Peyer's patch (tissue), 4 donors: ENCODE measurements around a stretch of chr19.

DNA sequence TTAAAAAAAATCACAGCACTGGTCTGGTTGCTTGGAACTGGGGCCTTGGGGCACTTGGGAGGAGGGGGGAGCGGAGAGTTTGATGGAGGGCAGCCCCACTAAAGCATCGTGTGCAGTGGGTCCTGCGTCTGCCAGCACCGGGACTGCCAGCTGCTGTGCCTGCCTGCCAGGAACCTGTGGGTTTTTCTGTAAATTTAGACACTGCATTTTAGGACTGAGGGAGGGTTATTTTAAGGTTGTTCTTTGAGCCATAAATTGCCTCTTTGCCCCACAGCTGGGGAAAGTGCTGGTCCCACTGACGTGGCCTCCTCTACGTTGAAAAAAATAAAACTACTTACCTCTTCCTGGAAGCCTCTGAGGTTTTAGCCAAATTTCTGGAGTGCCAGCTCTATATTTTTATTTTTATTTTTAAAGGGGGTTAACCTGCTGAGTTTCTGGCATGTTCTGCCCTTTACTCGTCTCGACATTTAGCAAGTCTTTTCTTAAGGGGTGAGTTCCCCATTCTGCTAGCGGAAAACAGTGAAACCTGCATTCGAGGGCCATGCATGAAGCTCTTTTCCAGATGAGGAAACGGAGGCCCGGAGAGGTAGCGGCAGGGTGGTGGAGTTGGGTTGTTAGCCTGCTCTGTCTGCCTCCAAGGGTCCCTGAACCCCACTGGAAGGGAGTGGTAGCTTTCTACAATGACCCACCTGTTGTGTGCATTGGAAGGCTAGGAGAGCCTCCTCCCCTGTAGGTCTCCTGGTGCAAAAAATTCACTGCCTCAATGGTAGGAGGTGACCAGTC, 3.1 kb downstream of the KLF2 start:
- PRO-cap, result no peak
- RAMPAGE, long total RNA, 4 experiments, result start-site peak on the plus strand in 1 of 4 experiments, centred at position 375 of the sequence, 5 reads per replicate

DNA sequence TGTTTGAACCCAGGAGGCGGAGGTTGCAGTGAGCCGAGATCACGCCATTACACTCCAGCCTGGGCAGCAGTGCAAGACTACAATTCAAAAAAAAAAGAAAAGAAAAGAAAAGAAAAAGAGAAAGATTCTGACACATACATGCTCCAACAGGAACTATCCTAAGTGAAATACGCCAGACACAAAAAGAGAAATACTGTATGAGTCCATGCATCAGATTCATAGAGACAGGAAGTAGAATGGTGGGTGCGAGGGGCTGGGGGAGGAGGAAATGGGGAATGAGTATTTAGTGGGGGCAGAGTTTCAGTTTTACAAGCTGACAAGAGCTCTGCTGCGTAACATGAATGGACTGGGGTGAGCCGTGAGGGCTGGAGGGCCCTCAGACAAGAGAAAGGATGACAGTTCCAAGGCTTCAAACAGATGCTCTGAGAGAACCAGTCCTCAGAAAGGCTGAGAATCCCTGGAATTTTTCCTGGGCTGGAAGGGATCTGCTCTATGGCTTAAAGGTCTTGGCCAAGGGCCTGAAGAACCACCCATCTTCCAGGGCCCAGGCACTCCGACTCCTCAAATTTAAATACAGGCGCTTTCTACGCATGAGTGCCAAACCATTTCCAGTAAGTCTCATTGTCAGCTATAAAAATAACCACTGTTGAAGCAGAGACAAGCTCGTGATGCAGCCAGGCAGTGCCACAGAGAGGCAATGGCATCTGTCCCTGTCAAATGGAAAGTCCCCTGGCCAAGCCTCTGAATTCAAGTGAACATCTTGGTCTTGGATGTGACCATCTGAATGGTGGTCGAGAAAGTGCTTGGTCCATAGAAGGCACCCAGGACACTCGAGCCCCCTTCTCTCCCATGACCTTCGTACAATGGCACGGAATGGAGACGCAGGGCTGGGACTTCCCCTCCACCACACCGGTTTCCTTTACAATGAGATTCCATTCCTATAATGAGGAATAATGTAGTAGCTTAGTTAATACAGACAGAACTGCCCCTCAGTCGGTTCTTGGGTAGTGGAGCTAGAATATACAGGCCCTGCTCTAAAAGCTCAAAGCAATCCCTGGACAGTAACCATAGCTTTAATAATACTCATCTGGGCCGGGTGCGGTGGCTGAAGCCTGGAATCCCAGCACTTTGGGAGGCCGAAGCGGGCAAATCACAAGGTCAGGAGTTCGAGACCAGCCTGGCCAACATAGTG, 17.6 kb downstream of the KLF2 start:
- PRO-cap, result bidirectional peak, plus-strand start at position 660 of the sequence, minus-strand start at position 558 of the sequence
- RAMPAGE, long total RNA, 4 experiments, result no peak in any of the 4 experiments

DNA sequence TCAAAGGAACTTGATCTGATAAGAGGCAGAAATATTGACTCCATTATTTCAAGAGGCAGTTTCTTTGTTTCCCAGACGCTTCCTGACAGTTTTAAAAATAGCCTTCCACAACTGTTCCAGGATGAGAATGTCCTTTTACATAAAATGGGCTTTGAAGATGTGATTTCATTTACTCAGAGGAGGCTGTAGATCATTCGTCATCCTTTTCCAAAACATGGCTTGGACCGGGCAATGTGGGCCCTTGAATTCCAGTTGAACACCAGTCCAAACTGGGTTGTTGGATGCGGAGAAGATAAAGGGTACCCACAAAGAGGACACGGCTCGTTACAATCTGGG, 23.2 kb downstream of the KLF2 start:
- PRO-cap, result bidirectional peak, plus-strand start at position 168 of the sequence, minus-strand start outside the sequence
- RAMPAGE, long total RNA, 4 experiments, result no peak in any of the 4 experiments

DNA sequence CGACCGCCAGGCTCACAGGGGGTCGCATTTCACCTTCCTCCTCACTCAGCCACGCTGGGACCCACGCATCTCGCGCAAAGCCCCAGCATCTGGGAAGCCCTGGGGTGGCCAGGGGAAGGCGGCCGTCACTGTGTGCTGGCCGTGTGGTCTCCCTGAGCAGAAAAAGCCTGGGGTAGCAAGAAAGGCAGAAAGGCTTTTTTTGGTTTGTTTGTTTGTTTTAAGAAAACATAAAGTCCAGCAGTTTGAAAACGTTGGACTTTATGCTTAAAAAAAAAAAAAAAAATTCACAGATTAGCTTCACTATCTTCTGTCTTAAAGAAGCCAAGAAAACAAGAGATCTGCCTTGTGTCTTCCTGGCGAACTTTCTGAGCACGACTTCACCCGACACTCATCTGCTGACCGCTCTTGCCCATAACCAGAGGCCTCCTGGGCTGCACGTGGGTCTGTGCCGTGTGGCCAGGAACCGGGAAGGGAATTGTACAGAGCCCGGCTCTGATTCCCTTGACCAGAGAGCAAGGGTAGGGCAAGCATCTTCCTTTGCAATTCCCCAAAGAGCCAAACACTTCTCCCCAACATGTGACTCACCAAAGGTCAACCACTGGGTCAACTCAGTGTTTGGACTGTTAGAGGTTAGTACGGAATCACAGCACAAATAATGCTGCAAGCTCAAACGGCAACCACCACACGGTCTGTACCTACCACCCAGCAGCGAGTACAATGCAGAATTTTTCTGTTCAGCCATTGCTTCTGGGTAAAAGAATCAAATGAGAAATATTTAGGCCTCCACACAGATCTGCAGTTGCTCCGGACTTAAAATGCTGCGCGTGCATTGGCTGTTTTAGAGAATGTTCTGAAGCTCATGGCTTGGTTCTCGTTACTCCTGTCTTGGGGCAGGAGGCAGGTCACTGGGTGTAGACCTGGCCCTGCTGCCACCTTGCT, 48.9 kb downstream of the KLF2 start:
- PRO-cap, result unidirectional peak, minus-strand start at position 367 of the sequence
- RAMPAGE, long total RNA, 4 experiments, result no peak in any of the 4 experiments

DNA sequence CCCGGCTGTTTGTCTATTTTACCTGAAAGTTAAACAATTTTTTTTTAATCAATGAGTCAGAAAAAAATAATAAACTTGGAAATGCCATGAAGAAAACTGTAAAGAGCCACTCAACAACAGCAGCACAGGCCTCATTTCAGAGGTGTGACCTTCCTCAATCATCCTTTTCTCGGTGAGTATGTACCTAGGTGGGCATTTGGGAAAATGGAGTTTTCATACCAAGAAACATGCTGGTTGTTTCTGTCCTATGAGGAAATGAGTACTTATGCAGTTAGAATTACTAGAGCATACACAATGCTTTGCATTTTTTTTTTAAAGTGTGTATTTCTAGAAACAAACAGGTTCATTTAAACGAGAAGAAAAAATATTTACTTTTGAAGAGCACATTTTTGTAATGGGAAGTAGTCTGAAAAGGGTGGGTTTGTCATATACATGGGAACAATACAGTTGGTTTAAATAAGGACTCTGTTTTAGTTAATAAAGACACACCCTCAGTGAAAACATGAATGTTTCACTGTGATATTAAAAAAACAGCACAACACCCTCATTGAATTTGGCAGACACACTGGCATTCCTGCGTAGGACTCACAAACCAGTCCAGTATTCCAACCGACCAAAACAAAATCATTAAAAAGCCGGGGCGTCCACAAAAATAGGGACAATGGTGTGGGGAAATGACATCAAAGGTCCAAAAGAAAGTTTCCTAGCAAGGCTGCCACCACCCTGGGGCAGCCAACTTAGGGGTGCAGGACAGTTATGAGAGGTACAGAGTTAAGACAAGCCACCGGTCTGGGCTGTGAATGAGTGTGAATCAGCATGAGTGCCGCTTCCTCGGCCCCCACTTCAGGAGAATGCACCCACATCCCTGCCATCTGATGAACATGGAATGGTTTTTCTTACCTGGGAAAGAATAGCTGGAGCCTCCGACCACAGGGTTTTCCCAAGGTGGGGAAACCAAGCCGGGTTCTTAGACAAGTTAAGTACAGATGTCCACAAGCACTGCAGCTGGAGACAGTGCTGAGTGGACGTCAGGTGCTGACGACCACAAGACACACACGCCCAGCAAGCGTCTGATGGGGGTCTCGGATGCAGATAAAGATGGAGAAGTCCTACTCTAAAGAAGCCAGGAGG, 73.1 kb downstream of the KLF2 start:
- PRO-cap, result unidirectional peak, plus-strand start at position 658 of the sequence
- RAMPAGE, long total RNA, 4 experiments, result no peak in any of the 4 experiments

DNA sequence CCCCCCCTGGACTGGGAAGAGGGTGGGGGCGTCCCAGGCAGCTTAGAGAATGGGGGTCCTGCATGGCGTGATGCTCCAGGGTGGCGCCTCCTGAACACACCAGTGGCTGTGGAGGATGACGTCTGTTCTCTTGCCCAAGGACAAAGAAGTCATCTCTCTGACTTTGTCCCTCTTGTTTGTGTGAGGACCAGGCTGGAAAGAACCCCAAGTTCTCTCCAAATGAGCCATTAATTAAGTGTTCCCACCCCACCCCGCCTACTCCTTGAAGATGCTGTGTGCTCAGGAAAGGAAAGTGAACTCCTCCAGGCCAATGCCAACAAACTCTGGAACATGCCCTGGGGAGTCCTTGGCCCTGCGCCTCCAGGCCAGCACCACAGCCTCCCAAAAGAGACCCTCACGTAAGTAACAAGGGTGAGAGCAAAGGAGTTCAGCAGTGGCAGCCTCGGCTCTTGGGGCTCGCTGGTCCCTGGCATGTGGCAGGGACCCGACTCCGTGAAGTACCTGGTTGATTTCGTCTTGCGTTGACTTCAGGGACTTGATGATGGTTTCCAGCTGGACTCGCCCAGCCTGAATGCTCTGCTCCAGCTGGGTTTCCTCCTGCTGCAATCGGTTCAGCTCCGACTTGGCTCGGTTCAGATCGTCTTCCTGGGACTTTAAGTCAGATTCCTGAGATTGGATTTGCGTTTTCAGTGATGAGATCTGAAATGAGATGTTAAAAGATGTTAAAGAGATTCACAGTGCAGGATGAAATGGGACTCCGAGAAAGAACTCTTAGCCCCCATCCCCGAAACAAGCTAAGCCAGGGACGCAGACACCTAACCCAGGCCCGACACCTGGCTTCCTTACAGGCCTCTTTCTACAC, 68.3 kb downstream of the EPS15L1 start:
- PRO-cap, result no peak
- RAMPAGE, long total RNA, 4 experiments, result no peak in any of the 4 experiments

- PRO-cap, result no peak
- RAMPAGE, long total RNA, 4 experiments, result start-site peak on the minus strand in 1 of 4 experiments, at chr19:16417555-16417620 at its widest, 5 reads per replicate
Observed at GRCh38 chr19:16417445-16418159, 54.2 kb downstream of the EPS15L1 start.

DNA sequence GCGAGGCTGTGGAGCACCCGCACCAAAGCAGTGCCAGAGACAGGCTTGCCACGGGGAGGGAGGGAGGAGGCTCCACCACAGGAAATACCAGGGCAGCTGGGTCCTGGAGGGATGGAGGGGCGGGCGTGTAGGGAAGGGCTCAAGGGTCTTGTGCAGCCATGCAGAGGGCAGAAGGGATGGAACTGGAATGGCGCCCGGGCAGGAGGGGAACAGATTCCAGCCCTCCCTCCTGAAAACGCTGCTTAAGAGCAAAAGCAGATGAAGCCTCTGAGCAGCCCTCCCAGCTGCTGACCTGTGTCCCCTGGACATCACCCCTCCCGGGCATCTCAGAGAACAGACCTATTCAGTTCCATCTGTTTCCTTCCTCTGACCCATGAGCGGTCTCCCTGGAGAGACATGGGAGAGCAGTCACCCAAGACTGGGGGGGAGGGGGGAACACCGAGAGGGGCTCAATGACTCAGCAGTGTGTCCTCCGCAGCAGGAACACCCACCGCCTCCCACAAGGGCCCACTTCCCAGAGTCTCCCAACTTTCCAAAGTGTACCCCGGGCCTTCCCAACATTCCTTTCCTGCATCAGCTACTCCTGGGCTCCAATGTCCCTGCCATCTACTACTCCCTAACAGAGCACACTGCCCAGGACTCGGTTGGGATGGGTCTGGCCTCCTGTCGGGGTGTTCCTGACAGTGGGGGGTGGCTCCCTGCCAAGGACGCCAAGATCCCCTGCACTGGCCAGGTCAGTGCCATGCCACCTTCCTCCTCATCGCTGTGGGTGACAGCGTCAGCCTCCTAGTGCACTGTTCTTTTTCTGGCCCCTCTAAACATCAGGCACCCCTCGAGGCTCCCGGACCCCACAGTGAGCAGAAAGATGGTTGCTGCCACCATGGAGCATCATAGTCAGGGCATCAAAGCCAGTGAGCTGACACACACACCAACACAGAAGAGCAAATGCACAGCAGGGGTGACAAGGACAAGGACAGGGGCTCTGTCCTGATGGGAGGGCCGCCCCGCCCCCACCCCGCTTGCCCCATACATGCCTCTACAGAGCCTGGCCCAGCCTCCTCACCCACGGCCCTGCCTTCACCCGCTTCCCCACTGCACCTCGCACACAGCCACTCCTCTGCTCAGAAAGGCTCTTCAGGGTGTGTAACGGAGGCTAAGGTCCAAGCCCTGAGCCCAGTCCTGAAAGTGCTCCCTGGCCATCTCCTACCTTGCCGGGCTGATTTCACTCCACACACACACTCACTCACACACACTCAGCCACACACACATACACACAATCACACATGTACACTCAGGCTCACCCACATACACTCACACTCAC, 13.9 kb downstream of the EPS15L1 start:
- PRO-cap, result no peak
- RAMPAGE, long total RNA, 4 experiments, result no peak in any of the 4 experiments

- PRO-cap, result no peak
- RAMPAGE, long total RNA, 4 experiments, result no peak in any of the 4 experiments
Observed at GRCh38 chr19:16535314-16535516, 7.0 kb downstream of the CHERP start.

DNA sequence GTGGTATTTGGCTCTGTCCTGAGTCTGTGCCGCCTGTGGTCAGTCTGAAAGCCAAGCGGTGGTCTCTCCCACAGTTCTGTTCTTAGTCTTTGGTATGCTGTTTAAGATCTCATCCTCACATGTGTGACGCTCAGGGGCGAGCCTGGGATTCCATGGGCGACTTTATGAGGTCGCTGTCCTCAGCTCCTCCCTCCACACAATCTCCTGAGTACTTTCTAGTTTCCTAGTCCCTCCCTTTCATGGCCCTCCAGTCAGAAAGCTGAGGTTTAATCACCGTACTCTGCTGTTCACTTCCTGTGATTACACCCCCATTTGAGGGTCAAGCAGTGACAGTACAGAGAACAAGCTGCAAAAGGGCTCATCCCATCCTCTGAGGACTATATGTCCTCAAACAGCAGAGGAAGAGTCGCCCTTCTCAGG, 12.2 kb downstream of the SLC35E1 start:
- PRO-cap, result no peak
- RAMPAGE, long total RNA, 4 experiments, result no peak in any of the 4 experiments

DNA sequence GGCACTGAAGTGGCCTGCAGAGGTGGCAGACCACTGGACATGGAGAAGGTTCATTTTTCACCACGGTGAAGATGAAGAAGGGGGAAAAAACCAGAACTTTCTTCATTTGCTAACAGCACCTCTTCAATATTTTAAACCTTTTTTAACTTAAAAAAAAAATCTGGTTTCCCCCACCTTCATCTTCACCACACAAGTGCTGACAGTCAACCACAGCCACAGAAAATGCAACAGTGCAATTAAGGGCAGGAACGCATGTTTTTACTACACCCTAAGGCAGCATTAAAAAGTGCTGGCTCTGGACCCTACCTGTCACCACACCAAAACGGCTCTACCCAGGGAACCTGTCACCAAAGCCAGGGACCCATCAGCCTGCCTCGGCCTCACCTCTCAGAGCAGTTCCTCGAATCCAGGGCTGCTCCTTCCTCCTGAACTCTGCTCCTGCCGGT, 22.4 kb upstream of the SLC35E1 start:
- PRO-cap, result no peak
- RAMPAGE, long total RNA, 4 experiments, result no peak in any of the 4 experiments

GRCh38 chr19:16626692-16627560, 1.1 kb downstream of the MED26 start:
- PRO-cap, result no peak
- RAMPAGE, long total RNA, 4 experiments, result no peak in any of the 4 experiments

DNA sequence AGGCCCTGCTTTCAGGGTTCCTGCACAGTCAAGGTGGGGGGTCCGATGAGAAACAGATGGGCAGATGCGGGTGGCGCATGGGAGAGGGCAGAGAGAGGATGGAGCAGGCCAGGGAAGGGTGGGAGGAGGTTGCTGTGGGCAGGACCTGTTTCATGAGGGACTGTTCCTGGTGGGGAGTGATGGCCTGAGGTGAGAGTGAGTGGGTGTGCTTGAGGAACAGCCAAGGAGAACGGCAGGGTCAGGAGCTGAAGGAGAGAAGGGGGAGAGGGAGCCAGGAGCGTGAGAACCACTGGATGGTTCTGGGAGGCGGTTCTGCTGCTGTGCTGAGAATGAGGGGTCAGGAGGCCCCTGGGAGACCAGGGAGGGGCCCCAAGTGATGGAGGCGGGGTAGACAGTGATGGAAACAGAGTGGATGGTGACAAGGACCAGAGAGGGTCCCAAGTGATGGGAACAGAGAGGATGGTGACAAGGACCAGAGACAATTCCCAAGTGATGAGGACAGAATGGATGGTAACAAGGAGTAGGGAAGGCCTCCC, 7.8 kb downstream of the SIN3B start:
- PRO-cap, result no peak
- RAMPAGE, long total RNA, 4 experiments, result no peak in any of the 4 experiments

DNA sequence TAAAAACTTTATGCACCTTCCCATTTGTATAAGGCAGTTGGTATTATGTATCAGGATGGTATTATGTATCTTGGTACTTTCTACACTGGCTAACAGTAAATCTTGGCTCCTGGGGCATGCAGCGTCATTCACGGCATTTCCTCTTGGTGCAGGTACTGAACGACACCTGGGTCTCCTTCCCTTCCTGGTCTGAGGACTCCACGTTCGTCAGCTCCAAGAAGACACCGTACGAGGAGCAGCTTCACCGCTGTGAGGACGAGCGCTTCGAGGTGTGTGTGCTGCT, 25.3 kb upstream of the F2RL3 start:
- PRO-cap, result no peak
- RAMPAGE, long total RNA, 4 experiments, result start-site peak on the plus strand in 1 of 4 experiments, centred at position 158 of the sequence, 9 reads per replicate

- PRO-cap, result no peak
- RAMPAGE, long total RNA, 4 experiments, result start-site peak on the plus strand in 2 of 4 experiments, at chr19:16865346-16865643 at its widest, 6 to 22 reads per replicate
Observed at GRCh38 chr19:16865205-16865715, 23.5 kb upstream of the F2RL3 start.

DNA sequence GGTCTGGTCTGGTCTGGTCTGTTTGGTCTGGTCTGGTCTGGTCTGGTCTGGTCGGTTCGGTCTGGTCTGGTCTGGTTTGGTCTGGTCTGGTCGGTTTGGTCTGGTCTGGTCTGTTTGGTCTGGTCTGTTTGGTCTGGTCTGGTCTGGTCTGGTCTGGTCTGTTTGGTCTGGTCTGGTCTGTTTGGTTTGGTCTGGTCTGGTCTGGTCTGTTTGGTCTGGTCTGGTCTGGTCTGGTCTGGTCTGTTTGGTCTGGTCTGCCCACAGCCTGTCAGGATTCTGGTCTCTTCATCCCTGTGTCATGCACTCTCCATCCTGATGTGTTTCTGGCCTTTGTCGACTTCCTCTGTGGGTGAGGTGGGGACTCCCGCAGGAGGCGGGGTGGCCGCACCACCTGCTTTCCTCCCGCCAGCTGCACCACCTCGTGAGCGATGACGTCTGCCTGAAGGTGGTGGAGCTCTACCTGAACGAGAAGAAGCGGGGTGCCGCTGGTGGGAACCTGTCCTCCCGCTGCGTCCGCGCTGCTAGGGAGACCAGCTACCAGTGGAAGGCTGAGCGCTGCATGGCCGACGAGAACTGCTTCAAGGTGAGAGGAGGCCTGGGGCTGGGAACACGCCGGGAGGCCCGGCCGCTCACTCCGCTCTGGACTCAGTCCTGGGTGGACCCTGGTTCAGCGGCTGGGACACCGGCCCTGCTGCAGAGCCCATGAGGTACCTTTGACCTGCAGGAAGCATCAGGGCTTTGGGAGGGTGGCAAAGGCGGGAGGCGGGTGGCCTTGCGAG, 13.0 kb upstream of the F2RL3 start:
- PRO-cap, result no peak
- RAMPAGE, long total RNA, 4 experiments, result start-site peak on the plus strand in 1 of 4 experiments, centred at position 159 of the sequence, 26 reads per replicate

DNA sequence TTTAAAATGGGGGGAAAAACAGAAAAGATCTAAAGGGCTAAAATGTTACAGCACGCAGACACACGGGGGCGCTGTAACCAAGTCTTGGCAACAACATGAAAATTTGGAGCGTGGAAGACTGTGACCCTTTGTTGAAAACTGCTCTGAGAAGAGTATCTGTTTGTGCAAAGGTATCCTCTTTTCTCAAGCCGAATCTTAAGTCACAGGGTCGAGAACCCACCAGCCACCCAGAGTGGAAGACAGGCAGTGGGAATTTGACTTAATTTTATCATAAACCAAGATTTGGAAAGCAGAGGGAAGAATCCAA, 7.7 kb downstream of the HAUS8 start:
- PRO-cap, result no peak
- RAMPAGE, long total RNA, 4 experiments, result no peak in any of the 4 experiments

- PRO-cap, result no peak
- RAMPAGE, long total RNA, 4 experiments, result no peak in any of the 4 experiments
Observed at GRCh38 chr19:17075976-17077145, 784 bp downstream of the MYO9B start.

DNA sequence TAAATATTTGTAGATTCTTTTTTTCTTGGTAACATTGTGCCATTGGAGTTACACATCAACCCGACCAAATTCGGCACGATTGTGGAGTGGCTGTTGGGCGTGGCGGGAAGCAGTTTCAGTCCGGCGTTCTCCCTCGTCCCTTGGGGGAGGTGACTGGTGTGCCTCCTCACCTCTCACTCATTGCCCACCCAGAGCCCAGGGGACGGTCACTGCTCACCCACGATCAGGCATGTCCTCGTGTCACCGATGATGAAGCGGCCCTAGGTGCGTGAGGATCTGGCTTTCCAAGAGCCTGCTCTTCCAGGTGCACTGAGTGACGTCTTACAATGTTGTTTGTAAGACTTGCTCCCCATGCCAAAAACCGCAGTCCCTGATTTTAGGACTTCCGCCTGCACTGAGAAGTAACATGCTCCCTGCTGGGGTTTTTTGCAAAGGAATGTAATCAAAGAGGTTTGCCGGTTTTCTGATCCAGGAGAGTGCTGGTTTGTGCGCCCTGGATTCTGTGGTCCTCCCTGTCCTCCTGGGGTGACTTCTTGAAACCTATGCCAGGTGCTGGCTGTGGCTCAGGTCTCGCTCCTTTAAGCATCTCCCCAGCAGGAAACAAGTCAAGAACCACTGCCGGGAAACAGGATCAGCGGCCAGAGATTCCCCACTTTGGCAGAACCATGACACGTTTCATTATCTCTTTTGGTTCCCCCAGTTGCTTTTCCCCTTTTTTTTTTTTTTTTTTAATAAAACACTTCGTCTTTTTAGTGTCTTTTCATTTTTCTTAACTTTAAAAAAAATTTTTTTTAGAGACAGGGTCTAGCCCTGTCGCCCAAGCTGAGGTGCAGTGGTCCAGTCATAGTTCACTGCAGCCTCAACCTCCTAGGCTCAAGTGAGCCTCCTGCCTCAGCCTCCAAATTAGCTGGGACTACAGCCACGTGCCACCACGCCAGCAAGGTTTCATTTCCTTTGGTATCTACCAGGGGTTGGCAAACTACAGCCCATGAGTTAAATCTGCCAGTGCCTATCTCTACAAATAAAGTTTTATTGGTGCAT, 39.0 kb downstream of the MYO9B start:
- PRO-cap, result no peak
- RAMPAGE, long total RNA, 4 experiments, result no peak in any of the 4 experiments

- PRO-cap, result no peak
- RAMPAGE, long total RNA, 4 experiments, result no peak in any of the 4 experiments
Observed at GRCh38 chr19:17145855-17146672, 69.1 kb upstream of the USE1 start.